ENCODE measurements around the gene SEMA3D.

DNA sequence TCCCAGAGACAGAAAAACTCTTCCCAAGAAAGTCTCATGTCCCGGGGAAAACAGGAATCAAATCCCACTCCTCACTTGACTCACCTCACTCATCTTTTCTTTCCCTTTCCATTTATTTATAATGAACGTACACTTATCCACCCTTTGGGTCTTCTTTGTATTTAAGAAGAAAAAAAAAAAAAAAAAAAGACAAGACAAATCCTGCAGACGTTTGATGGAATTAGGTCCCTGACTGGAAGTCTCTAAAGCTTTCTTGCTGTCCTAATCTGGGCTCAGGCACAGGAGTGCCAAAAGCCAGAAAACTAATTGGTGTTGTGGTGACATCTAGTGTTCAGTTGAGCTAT, 84.5 kb downstream of the GSAP start:
- PRO-cap, 7 experiments: no peak in any of the 7 experiments

- PRO-cap, 7 experiments: peak in 5 of 7 experiments; most common plus-strand start chr7:77429100 (in 1); most common minus-strand start chr7:77428926 (in 5)
These were observed 12.7 kb upstream of the GSAP start for GRCh38 chr7:77428718-77429332.

DNA sequence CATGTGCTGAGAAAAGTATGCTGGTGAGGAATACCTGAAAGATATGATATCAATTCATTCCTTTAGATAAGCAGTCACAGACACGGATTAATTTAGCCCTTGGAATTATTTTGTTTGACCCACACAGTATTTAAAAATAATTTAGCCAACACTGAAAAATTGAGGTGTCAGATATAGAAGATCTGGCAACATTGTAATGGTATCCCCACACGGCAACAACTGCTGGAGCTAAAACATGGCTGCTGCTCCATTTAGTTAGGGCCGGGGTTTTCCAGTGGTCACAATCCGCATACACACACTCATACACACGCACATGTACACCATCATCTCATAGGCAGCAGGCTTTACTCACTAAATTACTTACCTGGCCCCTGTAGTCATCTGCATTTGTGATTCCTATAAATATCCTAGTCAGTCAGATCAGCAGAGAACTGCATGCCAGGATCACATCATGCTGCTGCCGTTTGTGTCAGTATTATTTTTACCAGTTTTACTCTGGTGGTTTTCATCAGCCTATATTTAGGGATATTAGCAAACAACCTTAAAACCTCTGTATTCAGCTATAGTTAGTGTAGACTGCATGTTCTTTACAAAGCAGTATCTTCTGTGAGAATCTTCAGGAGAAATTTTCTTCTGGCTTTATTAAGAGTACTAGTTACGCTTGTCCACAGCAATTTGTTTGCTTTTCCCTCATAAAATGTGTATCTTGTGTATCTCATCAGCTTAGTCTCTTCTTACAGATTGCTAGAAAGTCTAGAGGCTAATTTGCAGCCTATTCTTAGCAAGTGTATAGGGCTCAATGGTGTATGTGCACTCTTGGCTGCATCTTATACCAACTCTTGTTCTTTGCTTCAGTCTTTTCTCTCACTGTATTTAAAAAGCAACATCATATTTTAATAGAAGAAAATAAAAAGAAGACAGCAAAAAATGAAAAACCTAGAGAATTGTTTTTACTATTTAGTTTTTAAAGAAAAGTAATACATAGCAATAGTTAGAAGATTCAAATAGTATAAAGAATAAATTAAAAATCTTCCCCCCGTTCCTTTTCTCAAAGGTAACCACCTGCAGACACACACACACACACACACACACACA, 38.2 kb upstream of the PTPN12 start:
- PRO-cap, 7 experiments: no peak in any of the 7 experiments

- PRO-cap, 7 experiments: peak in 1 of 7 experiments; most common plus-strand start chr7:77697442 (in 1)
These were observed 1.2 kb downstream of the RSBN1L start for GRCh38 chr7:77697401-77697869.

- PRO-cap, 7 experiments: no peak in any of the 7 experiments
These were observed 9.6 kb downstream of the TMEM60 start for GRCh38 chr7:77788529-77789230.

DNA sequence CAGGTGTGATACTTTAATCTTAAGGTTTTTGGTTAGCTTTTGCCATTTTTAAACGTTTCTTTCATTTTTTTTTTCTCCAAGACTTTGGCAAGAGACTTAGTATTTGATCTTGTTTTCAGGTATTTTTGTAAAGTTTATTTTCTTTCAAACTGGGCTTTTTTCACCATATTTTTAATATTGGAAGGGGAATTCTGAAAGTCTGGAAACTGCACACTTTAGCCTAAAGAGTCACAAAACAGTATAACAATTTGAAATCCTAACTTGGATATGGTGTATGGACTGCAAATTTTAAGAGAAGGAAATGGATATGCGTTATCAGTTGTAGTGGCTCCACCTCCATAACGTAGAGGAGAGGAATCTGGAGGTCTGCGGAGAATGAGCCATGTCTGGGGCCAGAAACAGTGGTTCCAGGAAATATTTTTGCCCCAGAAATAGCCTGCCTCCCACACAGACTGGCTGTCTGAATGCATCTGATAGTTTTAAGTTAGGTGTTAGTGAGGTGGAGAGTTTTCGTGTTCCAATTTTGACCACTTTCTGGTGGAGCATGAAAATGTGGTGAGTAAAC, 1.8 kb upstream of the TMEM60 start:
- PRO-cap, 7 experiments: no peak in any of the 7 experiments

GRCh38 chr7:78020108-78020385, 221.8 kb upstream of the TMEM60 start:
- PRO-cap, 7 experiments: no peak in any of the 7 experiments

DNA sequence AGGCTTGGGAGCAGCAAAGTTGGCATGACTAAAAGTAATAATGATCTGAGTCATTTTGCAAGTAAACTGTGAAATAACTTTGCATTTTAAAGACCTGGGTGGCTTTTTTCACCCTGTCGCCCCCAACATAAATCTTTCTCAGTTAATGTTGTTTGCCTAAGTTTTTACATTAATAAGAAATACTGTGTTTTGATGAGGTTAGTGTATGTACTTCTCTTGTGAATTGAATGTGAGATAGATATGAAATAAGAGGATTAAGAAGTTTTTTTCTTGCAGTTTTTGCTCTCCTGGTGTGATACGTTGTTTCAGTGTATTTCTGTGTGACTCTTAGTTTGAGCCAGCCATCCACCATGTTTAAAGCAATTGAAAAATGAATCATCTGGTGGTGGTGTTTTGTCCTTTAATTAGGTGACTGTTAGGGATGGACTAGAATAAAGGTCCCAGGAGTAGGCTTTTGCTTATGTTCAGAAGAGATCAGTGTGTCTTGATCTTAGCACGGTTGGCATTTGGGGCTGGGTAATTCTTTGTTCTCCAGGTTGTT, 1.9 kb downstream of the GNAI1 start:
- PRO-cap, 7 experiments: no peak in any of the 7 experiments

- PRO-cap, 7 experiments: no peak in any of the 7 experiments
These were observed 2.4 kb downstream of the CD36 start for GRCh38 chr7:80640743-80641305.

DNA sequence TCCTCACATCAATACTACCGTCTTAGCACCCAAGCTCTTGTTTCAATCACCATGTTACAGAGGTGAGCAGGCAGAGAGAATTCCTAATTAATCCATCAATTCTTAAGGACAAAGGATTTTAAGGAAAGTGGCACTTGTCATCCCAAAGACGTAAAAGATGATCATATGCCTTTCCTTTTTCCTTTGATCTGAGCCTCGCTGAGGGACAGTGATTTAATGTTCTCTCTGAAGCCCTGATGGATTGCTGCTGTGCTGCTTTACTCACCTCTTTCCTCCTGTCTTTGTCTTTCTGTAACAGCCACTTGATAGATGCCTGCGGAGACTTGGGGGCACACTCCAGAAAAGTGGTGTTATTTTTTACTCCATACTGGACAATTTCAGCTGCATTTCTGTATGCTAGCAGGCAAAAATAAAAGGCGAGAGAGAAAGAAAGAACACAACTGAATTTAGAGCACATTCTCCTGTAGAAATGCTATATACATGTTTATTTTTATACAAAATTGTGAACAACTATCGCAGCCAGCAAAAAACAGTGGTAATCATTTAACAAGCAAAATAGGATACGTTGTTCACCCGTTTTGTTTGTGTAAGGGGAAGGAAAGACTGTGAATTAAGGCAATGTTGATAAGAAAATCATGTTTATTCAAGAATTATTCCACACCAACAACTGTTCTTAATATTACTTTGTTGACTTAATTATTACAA, 110.3 kb downstream of the CD36 start:
- PRO-cap, 7 experiments: no peak in any of the 7 experiments

DNA sequence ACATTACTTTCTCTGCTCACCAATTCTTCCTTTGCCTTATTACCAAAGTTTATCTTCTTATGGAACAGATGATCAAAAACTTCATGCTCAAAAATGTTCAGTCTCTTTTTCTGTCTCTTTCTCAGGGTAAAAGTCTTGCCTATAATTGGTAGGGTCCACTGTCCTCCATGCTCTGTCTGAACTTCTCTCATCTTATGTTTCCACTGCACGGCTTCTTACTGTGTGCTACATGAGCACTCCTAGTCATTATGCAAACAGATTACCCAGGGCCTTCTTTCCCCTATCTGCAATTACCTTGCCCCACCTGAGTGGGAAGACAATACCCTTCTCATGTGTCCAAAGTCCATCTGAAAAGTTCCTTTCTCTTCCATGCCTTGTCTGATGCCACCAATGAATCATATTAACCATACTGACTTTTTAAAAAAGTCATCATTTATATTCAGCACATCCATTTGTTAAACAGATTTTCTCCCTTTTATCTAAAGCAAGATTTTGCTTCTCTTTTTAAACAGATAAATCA, 48.9 kb downstream of the SEMA3C start:
- PRO-cap, 7 experiments: no peak in any of the 7 experiments

GRCh38 chr7:80891375-80891727, 27.5 kb downstream of the SEMA3C start:
- PRO-cap, 7 experiments: no peak in any of the 7 experiments

DNA sequence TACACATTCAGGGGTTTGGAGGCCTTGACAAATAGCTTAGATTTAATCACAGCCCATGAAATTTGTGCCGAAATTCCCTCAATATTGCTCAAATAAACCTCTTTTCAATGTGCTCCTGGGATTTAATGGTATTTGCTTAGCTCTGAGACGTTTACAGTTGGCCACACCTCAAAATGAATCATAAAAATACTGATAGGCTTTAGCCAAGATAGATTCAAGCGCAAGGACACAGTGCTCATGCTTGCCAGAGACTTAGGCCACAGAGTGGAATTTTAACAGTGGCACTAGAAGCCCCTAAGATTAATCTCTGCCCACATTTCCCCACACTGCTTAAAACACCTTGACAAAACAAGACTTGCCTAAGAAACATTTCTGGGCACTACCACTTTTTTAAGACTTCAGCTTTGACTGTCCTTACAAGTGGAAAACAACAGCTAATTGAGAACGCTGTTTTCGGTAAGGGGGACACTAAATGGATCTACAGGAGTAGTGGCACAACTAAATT, 2.3 kb upstream of the SEMA3C start:
- PRO-cap, 7 experiments: no peak in any of the 7 experiments

GRCh38 chr7:82394087-82394286, 49.6 kb downstream of the CACNA2D1 start:
- PRO-cap, 7 experiments: no peak in any of the 7 experiments

DNA sequence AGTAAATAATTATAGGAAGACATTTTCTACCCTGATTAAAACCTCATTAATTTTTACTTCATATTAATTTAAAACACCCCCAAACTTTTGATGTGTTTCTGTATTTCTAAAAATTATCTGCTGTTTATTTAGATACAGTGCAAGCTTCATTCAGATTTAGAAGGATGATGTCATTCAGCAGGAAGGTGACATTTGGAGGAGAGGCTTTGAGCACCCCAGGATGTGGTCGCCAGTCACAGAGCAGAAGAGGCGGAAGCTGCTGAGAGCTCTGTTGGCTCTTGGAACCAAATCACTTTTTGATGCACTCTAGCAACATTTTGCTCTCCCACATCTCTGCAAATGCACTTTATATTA, 233.9 kb upstream of the CACNA2D1 start:
- PRO-cap, 7 experiments: peak in 1 of 7 experiments; most common plus-strand start position 232 of the sequence (in 1)

GRCh38 chr7:83459791-83460972, 188.8 kb downstream of the SEMA3E start:
- PRO-cap, 7 experiments: no peak in any of the 7 experiments

GRCh38 chr7:85184809-85185372, 2.0 kb downstream of the SEMA3D start:
- PRO-cap, 7 experiments: no peak in any of the 7 experiments

GRCh38 chr7:85186568-85187470, at the start of gene SEMA3D:
TSS of gene SEMA3D (minus strand) at chr7:85187056.
- PRO-cap, 7 experiments: no peak in any of the 7 experiments

GRCh38 chr7:85201517-85201716, 14.6 kb upstream of the SEMA3D start:
- PRO-cap, 7 experiments: no peak in any of the 7 experiments

DNA sequence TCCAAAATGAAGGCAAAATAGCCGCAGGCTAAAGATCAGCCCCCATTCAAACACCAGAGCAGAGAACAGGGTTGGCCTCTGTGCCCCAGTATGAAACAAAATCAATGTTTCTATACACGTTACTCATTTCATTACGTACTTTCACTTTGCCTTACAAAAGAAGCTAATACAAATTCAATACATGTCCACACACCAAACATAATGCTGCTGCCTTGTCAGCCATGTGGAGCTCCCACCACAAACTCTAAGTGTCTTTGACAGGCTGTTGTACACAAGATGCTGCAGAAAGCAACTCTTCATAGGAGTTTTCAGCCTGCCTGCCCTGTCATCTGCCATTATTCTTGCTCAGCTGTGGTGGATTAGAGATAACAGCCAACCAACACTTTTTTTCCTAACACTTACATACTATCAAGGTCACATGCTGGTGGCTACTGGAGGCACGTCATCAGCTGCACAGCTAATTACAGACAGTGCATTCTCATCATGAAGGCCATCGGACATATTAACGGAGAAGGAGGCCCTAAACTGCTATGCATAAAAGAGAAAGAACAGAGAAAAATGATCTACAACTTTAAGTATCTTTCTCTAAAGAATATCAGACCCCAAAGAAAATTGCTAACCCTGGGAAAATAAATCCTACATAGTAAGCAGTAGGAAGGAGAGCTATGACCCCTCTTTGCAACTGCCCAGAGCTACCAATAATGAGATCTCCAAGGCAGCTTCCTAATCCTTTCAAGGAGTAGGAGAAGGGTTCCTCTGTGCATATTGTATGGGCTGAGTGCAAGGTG, 55.0 kb downstream of the ELAPOR2 start:
- PRO-cap, 7 experiments: no peak in any of the 7 experiments

All from T-cell (primary cell).